B cell (primary cell): ENCODE results near the genes POLD1, C19orf81, CLEC11A, NKG7, SIGLEC8, ZNF350 and ZNF841.

DNA sequence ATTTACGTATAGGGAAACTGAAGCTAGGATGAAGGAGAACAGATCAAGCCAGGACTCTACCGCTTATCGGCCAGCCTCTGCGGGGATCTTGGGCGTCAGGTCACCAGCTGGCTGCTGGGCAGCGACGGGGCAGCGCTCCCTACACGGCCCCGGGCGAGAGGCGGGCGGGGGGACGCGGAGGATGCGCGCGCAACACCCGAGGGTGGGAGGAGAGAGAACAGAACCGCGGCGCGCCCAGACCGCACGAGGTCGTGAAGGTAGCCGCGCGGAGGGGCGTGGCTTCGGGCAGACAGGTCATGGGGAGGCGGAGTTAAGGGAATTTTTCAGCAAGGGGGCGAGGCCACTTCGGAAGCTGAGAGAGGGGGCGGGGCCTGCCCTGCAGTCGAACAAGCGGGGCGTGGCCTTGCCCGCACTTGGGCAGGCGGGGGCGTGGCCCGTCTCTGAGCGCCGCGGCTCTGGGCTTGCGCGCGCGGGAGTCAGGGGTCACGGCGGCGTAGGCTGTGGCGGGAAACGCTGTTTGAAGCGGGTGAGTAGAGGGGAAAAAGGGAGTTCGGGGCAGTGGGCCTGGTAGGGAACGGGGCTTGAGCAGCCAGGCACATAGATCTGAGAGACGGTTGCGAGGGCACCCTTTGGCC, at the start of gene POLD1:
Gene POLD1, plus strand, starts transcription at position 483 of the 635 bp plus-strand sequence.
- PRO-cap = no peak
- CAGE, long polyA plus RNA = no peak

DNA sequence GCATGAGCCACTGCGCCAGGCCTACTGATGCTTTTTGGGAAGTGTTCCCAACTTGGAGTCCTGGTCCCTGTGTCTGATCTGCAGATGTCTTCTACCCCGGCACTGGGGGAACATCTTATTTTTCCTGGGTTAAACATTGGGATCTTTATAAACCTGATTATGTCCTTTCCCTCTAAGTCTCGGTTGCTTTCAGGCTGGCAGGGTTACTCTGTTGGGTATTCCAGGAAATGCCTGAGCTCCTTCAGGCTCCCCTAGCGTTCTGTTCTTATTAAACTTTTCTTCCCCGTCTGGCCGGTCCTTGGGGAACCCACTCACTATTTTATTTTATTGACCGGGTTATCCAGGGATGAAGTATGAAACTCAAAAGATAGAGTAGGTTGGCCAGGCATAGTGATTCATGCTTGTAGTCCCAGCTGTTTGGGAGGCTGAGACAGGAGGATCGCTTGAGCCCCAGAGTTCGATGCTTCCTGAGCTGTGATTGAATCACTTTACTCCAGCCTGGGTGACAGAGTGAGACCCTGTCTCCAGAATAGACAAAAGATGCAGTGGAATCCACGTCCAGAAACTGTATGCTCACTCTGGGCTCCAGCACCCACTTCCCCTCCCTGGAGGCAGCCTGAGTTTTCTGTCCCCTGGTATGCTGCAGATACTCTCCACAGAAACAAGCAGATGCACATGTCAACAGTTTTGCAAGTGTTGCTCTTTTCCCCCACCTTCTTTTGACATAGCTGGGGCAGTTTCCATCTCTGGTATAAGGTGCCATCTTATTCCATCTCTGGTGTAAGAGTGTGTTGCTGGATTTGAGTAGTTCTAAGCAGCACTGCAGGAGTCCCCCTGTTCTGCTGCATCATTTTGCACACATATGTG, 7.9 kb upstream of the GARIN5A start:
- PRO-cap = no peak
- CAGE, long polyA plus RNA = no peak

- PRO-cap = no peak
- CAGE, long polyA plus RNA = no peak
These were observed 33.4 kb upstream of the LRRC4B start for GRCh38 chr19:50601506-50602168.

GRCh38 chr19:50638992-50639513, 628 bp downstream of the SYT3 start:
- PRO-cap = no peak
- CAGE, long polyA plus RNA = no peak

DNA sequence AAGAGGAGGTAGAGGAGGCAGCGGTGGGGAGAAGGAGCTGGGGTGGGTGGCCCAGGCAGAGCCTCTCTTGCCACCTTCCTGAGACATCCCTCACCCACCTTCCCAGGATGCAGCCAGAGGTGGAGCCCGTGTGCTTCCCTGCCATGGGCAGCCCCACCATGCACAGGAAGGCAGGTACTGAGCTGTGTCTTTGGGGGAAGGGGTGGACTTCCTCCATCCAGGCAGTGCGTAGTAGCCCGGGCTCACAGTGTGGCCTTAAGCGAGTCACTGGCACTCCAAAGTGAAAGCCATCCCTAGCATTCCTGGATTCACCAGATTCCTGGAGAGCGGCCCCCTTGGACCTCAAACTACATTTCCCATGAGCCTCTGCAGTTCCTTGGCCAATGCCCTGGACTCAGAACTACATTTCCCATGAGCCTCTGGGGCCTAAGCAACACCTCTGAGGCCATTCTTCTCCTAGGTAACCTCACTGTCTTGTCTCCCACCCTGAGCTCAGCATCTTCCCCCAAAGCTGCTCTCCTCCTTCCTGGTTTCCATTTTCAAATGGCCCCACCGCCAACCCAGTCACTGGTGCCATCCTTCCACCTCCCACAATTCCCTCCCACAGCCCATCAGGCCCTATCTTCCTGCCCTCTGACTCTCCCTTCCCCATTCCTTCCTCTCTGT, at the start of gene C19orf81:
Gene C19orf81, plus strand, starts transcription at position 108 of the 666 bp plus-strand sequence.
- PRO-cap = no peak
- CAGE, long polyA plus RNA = no peak

DNA sequence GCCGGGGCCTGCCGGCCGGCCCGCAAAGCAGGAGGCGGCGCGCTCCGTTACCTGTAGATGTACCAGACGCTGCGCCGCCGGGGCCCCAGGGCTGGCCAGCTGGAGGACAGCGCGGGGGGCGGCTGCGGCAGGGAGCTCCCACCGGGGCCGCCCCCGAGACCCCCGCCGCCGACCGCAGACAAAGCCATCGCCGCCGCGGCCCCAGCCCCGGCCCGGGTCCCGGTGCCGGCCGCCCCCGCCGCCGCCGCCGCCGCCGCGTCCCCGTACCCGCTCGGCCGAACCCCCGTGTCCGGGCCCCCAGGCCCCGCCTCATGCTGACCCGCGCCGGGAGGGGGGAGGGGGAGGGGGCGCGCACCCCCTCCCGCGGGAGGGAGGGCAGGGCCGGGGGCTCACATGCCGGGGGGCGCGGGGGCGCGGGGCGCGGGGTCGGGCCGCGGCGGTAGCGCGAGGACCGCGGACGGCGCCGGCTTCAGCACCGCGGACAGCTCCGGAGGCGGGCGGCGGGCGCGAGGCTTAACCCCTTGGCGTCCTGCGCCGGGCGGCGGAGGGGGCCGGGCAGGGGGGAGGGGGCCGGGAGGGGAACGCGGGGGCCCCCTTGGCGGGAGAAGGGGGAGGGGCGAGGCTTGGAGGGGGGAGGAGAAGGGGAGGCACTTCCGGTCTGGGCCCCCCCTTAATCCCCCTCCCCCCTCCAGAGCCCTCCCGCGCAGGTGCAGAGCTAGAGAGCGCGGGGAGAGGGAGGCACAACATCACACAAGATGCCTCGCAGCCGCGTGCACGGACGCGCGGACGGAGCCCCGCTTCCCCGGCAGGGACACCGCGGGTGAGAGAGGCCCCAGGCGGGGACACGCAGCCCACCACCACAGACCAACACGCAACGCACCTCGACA, 24.5 kb downstream of the SHANK1 start:
- PRO-cap = no peak
- CAGE, long polyA plus RNA = no peak

- PRO-cap = no peak
- CAGE, long polyA plus RNA = no peak
These were observed at the start of gene CLEC11A for GRCh38 chr19:50722859-50723889. Gene CLEC11A (plus strand): TSS chr19:50723364.

DNA sequence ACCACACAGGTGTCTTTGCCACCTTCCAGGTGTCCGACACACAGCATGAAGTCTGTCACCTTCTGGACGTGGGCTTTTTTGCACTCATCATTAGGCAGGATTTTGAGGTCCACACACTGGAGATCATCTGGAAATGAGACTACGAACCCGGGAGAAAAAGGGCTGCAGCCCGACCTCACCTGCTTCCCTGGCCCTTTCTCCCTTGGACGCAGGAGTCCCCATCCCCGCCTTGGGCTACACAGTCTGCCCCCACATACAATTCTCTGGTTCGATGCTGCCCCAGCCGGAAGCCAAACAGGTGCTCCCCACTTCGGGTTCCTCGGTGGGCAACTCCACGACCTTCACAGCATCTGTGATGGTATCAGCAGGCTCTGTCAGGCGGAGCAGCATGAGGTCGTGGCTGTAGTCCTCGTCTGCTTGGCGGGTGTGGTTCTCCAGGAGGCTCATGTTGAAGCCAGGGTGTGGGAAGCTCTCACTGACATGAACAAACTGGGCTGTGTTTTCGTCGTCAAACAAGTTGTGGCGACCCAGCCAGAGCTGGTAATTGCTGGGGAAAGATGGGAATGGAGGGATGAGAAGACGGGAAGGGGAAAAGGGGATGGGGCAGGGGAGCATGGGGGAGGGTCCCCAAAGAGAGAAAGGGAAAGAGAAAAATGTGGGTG, 3.6 kb downstream of the KLK1 start:
- PRO-cap = no peak
- CAGE, long polyA plus RNA = no peak

- PRO-cap = no peak
- CAGE, long polyA plus RNA = no peak
These were observed 3.1 kb downstream of the KLK15 start for GRCh38 chr19:50830196-50830718.

DNA sequence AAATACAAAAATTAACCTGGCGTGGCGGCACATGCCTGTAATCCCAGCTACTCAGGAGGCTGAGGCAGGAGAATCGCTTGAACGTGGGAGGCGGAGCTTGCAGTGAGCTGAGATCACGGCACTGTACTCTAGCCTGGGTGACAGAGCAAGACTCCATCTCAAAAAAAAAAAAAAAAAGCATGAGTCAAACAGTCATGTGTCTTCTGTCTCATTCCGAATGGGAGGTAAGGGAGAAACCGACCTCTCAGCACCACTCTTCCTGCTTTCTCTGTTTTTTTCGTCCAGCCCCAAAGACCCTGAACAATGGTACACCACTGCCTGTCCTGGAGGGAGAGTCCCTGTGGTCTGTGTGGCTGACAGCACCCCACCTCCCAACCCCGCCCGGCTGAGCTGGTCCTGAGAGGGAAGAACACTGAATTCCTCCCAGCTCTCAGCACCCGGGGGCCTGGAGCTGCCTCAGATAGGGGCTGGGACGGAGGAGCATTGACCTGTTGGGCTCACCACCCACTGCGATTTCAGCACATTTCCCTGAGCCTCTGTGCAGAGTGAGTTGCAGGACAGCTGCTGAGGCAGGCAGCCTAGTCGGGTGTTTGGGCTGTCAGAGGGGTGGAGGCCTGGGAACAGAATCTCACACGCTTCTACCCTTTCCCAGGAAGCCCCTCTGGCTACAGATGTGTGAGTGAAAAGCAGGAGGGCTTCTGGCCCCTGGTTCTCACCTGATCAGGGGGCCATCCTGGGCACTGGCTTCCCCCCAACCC, 2.1 kb upstream of the SIGLEC9 start:
- PRO-cap = no peak
- CAGE, long polyA plus RNA = no peak

DNA sequence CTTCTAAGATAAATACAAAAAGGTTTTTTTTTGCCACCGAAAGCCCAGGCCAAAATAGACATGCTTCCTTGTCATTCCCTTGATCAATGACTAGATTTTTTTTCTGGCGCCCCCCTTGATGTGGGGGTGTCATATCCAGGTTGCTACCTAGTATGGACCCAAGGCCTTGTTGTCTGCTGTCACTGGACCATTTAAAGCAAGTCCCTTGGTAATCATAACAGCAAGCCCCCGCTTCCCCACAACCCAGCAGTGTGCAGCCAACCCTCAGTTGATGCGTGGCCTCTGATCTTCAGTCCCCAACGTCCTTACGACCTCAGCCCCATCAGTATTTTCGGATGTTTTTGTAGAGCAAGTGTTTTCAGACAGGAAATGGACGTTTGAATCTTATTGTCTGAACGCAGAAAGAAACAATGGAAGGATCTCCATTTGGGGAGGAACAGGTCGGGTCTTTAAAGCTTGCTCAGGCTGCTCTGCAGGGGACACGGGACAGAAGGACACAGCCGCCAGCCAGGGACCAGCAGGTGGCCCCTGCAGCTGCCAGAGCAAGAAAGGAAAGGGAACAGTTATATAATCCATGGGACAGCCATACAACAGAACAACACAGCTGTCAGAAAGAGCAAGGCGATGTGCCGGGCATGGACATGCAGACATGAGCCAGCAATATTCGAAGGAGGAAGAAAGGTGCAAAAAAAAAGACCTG, 18.6 kb upstream of the IGLON5 start:
- PRO-cap = no peak
- CAGE, long polyA plus RNA = no peak

DNA sequence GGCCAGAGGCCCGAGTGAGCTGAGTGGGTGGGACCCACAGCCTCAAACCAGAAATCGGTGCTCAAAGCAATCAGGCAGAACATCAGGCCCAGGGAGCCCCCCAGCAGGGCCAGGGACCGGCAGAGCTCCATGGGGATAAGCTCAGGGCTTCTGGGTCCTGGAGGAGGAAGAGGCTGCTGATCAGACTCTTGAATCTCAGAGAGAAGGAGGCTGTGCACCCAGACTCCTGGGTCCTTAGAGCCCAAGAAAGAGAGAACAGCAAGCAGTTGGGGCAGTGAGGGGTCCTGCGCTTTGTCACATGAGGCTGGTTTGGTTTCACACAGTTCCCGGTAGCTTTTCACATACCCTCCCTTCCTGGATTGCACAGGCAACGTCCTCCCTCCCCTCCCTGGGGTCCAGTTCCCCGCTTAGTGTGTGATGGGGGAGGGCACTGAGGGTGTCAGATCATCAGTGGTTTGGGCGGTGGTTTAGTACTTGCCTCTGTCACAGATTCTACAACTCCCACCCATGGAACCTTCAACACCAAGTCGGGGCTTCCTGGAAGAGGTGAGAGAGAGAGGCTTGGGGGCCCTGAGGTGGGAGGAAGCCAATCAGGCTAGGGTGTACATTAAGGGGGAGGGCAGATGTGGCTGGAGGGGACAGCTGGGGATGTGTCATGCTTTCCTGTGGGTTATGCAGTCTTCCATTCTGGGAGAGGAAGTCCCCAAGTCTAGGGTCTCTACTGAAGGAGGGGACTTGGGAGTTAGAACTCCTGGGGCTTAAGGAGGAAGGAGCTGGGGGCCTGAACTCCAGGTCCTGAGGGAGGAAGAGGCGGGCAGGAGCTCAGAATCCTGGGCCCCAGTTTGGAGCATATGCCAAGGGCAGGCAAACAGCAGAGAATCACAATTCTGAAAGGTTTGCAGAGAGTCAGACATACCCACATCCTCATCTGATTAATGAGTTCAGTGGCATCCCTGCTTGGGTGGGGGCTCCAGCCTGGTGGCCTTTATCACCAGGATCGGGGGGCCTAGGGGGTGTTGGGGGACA, at the start of gene NKG7:
Gene NKG7, minus strand, starts transcription at position 250 of the 1,026 bp plus-strand sequence.
- PRO-cap = no peak
- CAGE, long polyA plus RNA = start-site peak on the minus strand centred at position 265 of the sequence, 109 bp wide, 964 and 861 reads in 2 replicates

DNA sequence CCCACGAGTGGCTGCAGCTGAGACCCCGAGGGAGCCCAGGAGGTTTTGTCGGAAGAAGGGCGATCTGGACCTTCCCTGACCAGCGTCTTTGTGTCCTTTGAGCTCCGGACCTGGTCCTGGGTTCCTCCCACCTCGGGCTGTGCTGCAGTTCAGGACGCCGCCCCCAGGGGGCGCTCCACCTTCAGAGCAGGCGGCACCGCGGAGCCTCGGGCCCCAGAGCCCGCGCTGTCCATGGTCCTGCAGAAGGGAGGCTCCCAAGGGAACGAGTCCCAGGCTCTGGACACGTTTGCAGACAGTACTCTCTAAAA, 4.4 kb upstream of the SIGLEC10 start:
- PRO-cap = no peak
- CAGE, long polyA plus RNA = no peak

GRCh38 chr19:51458114-51458837, at the start of gene SIGLEC8:
Gene SIGLEC8 (minus strand): TSS chr19:51458454.
- PRO-cap = no peak
- CAGE, long polyA plus RNA = no peak

DNA sequence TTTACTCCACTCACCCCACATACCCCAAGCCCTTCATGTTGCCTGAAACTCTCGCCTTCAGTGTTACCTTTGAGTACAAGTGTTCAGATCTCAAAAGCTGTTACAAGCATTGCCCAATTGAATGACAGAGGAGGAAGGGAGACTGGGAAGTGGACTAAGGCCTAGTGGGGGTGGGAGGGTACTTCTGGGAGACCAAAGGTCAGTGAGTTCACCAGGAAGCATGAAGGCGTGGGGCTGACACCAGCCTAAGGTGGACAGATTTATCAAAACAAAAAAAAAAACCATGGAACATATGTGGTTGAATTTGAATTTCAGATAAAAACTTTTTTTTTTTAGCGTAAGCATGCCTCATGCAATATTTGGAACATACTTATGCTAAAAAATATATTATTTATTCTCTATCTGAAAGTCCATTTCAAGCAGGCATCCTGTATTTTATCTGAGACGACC, 6.2 kb upstream of the SIGLEC12 start:
- PRO-cap = no peak
- CAGE, long polyA plus RNA = no peak

DNA sequence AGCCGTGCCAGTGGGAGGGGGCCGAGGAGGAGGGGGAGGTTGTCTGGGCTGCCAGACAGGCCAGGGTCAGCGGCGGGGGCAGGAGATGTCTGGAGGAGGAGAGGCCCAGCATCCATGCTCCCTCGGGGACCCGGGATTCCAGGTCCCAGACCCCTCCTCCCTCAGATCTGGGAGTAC, 3.2 kb upstream of the SPACA6 start:
- PRO-cap = no peak
- CAGE, long polyA plus RNA = no peak

- PRO-cap = bidirectional peak, plus-strand start at chr19:51904384, minus-strand start at chr19:51904102; bidirectional peak, plus-strand start at chr19:51904609, minus-strand start at chr19:51904608
- CAGE, long polyA plus RNA = no peak
These were observed 782 bp downstream of the ZNF649 start for GRCh38 chr19:51903730-51904739.

GRCh38 chr19:51986090-51987221, at the start of gene ZNF350:
Gene ZNF350 (minus strand): TSS chr19:51986840.
- PRO-cap = bidirectional peak, plus-strand start at chr19:51986558, minus-strand start at chr19:51986625; bidirectional peak, plus-strand start at chr19:51987012, minus-strand start at chr19:51986854
- CAGE, long polyA plus RNA = no peak

GRCh38 chr19:52094436-52095536, 779 bp downstream of the ZNF841 start:
- PRO-cap = bidirectional peak, plus-strand start at chr19:52095250, minus-strand start at chr19:52094926
- CAGE, long polyA plus RNA = no peak

GRCh38 chr19:52095537-52096262, at the start of gene ZNF841:
Gene ZNF841 (minus strand): TSS chr19:52095765.
- PRO-cap = unidirectional peak, minus-strand start at chr19:52095753
- CAGE, long polyA plus RNA = no peak